Trachea (tissue), 1 donor: ENCODE results near the genes SRSF8 and FAM76B.

GRCh38 chr11:94129804-94130022, 1.1 kb downstream of the PANX1 start:
- PRO-cap = no peak

DNA sequence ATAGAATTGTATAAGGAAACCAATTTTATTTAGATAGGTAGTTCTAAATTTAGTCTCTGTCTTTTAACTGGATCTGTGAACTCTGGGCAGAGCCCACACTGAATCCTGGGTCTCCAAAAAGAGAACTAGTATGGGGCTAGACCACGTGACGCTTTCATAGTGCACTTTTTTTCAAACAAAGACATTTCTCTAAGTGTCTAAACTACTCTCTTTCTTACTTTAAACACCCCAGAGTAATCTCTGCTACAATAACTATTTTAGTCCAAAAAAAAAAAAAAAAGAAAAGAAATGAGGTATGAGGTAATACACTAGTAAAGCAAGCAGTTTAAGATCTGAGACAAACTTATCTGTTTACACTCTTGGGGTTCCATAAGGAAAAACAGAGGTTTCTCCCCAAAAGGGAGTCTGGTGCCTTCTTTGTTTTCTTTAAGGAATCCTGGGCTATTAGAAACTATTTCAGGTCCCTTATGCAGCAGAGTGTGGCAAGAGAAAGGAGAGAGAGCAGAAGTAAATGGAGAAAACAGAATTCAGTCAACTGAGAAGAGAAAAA, 42.2 kb downstream of the AMOTL1 start:
- PRO-cap = no peak

DNA sequence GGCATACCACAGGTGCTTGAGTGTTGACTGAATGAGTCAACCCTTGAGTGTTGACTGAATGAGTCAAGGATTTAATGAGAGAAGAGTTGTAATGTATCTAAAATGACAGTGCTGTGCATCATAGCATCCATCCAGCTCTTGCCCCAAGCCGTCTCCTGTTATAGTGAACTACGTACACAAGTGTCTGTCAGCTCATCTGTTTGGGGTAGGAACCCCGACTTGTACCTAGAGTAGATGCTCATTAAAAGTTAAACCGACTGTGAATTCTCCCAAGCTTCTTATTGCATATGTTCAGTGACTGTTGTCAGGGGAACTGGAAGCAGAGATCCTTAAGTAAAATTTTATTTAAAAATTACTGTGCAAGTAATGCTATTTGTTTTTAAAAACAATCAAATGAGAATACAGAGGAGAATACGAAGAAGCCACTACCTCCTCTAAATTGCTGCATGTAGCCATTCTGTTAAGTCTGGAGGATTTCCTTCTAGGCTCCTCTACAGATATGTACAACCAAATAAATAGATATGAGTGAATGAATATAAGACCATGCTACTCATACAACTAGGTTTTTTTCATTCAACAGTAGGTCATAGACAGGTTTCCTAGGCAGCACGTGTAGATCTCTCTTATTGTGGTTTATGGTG, 92.9 kb downstream of the CWC15 start:
- PRO-cap = no peak

GRCh38 chr11:95066584-95067305, at the start of gene SRSF8:
TSS of gene SRSF8 (plus strand) at chr11:95066919.
- PRO-cap = unidirectional peak, plus-strand start at chr11:95066944; bidirectional peak, plus-strand start at chr11:95067127, minus-strand start at chr11:95067126

GRCh38 chr11:95082306-95082972, 7.2 kb upstream of the ENDOD1 start:
- PRO-cap = no peak

GRCh38 chr11:95229371-95229834, 1.6 kb downstream of the SESN3 start:
- PRO-cap = no peak

GRCh38 chr11:95232151-95232786, 1.3 kb upstream of the SESN3 start:
- PRO-cap = bidirectional peak, plus-strand start at chr11:95232442, minus-strand start at chr11:95232340; unidirectional peak, minus-strand start at chr11:95232500

GRCh38 chr11:95299459-95299861, 68.5 kb upstream of the SESN3 start:
- PRO-cap = no peak

- PRO-cap = no peak
Observed at GRCh38 chr11:95699571-95700330, 89.8 kb downstream of the FAM76B start.

- PRO-cap = bidirectional peak, plus-strand start at chr11:95789998, minus-strand start at chr11:95789810; bidirectional peak, plus-strand start at chr11:95790154, minus-strand start at chr11:95790073
Observed at GRCh38 chr11:95789300-95790290, at the start of gene FAM76B. TSS of gene FAM76B (minus strand) at chr11:95789782.

- PRO-cap = no peak
Observed at GRCh38 chr11:95794139-95794691, 3.9 kb downstream of the CEP57 start.

GRCh38 chr11:96155726-96156821, 186.9 kb downstream of the MAML2 start:
- PRO-cap = no peak

GRCh38 chr11:96196138-96196885, 146.7 kb downstream of the MAML2 start:
- PRO-cap = no peak

DNA sequence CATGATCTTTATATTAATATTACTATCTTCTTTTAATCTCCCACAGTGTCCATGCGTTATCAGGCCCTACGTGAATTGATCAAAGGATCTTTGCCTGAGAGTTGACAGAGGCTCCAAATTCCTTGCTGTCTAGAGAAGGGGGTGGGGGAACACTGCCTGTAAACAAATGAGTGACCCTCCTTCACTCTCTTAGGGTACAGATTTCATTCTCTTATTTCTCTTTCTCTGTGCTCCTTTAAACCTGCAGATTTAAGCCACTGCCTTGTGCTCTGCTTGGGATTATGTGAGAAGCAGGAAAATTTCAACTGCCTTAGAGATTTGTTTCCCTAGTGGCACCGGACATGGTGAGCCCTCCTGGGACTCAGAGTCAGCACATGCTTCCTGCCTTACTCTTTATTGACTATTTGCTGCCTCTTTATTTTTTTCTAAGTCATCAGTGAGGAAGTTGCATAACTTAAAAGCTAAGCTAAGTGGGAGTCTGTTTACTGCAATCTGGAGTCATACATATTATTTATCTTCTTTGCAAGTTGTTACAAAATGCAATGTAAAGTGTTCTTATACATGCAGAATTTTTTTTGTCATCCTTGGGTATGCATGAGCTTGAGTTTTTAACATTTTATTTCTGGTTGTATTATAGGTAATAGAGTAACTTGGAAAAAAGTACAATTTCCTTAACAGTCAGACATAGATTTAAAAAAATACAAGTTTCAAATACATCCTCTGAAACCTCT, 122.8 kb downstream of the MAML2 start:
- PRO-cap = no peak

DNA sequence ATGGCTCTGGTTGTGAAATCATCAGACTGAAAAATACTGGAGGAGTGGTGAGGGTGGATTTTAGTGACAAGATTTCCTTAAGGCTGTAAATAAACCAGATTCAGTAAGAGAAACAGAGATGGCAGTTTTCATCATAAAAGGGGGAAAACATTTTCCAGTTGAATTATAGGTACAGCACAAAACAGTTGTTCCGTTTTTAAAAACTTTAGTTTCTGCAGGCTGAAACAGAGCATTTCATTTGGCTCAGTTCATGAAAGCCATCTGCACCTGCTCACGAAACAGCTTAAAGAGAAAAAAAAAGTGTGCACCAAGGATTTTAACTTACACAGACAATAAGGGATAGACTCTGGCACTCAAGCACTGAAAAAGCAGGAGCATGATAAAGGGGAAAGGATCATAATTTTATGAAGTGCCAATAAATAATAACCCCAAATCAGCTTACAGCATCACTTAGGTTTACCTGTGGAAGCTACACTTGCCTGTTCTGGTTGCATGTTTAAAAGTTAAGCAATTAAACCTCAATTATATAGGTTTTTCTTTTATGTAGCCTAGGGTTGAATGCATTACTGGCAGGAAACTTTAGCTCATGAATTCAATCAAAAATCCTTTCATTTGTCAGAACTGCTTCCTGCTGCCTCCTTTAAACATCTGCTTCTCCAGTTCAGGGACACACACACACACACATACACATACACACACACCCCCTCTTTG, 100.5 kb downstream of the MAML2 start:
- PRO-cap = no peak

- PRO-cap = bidirectional peak, plus-strand start at chr11:96254331, minus-strand start at chr11:96254214
Observed at GRCh38 chr11:96253929-96254657, 88.9 kb downstream of the MAML2 start.

GRCh38 chr11:96268739-96269278, 74.2 kb downstream of the MAML2 start:
- PRO-cap = no peak

- PRO-cap = no peak
Observed at GRCh38 chr11:96311077-96311653, 31.8 kb downstream of the MAML2 start.

DNA sequence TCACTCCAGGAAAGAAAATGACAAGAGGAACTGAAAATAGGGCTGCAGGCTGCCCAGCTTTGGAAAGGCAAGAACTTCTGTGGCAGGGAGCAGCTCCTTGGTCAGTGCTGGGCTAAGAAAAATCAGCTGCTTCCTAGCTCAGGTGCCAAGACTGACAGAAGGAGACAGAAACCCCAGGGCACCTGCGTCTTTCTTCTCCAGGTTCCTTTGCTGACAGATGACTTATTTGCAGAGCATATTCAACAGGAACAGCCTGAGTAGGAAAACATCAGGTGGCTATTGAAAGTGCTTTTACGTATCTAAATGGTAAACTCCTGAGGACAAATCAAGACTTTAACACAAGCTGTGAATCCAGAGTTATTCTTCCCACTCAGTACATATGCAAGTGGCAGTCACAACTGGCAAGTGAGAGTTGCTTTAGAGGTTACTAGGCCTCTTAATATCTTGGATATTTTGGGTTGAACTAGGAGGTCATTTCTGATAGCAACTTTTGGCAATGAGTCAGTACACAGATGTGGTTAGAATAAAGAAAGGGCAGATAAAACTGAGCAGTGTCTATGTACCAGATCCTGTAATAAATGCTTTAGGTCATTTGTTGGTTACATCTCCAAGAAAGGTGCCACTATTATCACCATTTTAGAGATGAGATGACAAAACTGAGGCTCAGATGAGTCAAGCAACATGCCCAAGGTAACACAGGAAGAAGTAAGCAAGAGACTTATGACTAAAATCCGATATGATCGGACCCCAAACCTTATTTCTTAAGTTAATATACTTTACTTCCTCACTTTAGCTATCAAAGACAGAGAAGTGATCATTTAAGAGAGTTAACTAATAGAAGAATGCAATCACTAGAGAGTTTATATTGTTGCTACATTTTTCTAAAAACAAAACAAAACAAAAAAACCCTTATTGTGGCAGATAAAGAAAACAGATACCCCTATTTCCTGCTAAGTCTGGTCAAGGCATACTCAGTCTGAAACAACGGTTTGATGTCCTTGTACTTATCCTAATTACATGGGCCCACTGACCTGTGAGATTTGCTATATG, 25.1 kb downstream of the MAML2 start:
- PRO-cap = unidirectional peak, minus-strand start at position 197 of the sequence

GRCh38 chr11:96390137-96391199, 655 bp downstream of the JRKL start:
- PRO-cap = bidirectional peak, plus-strand start at chr11:96390310, minus-strand start at chr11:96390248